ENCODE measurements around a stretch of chr4.

- RRBS, result no CpG with 5 or more reads among the region's 5 CpGs
Observed at GRCh38 chr4:10734716-10735122, 50.2 kb upstream of the CLNK start.

- RRBS, result no CpG with 5 or more reads among the region's 4 CpGs
Observed at GRCh38 chr4:11073688-11074113, 355.0 kb downstream of the HS3ST1 start.

- RRBS, result 33% methylated on average over 5 of the region's 47 CpGs
Observed at GRCh38 chr4:11368285-11368960, 60.3 kb downstream of the HS3ST1 start.

- RRBS, result no CpG with 5 or more reads among the region's 7 CpGs
Observed at GRCh38 chr4:11424768-11425480, 3.8 kb downstream of the HS3ST1 start.

- RRBS, result no CpG with 5 or more reads among the region's 5 CpGs
Observed at GRCh38 chr4:11722272-11722875, 293.7 kb upstream of the HS3ST1 start.

- RRBS, result no CpG with 5 or more reads among the region's 5 CpGs
Observed at GRCh38 chr4:11801840-11802321, 373.2 kb upstream of the HS3ST1 start.

- RRBS, result no CpG with 5 or more reads among the region's 17 CpGs
Observed at GRCh38 chr4:13298537-13299040, 185.6 kb downstream of the RAB28 start.

DNA sequence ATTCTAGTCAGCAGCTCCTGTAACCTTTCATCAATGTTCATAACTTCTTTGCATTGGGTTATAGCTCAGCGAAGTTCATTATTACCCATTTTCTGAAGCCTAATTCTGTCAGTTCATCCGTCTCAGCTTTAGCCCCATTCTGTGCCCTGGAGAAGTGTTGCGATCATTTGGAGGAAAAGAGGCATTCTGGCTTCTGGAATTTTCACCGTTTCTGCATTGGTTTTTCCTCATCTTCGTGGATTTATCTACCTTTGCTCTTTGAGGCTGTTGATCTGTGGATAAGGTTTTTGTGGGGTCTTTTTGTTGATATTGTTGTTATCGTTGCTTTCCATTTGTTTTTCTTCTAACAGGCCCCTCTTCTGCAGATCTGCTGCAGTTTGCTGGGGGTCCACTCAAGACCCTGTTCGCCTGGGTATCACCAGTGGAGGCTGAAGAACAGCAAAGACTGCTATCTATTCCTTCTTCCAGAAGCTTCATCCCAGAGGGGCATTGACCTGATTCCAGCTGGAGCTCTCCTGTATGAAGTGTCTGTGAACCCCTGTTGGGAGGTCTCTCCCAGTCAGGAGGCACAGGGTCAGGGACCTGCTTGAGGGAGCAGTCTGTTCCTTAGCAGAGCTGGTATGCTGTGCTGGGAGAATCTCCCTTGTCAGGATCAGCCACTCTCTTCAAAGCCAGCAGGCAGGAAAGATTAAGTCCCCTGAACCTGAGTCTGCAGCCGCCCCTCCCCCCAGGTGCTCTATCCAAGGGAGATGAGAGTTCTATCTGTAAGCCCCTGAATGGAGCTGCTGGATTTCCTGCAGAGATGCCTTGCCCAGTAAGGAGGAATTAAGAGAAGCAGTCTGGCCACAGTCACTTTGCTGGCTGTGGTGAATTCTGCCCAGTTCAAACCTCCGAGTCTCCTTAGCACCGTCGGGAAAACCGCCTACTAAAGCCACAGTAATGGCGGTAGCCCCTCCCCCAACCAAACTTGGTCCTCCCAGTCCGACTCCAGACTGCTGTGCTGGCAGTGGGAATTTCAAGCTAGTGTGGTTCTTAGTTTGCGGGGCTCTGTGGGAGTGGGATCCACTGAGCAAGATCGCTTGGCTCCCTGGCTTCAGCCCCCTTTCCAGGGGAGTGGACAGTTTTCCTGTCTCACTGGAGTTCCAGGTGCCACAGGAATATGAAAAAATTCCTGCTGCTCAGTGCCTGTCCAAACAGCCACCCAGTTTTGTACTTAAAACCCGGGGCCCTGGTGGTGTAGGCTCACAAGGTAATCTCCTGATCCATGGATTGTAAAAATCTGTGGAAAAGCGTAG lies 38.4 kb downstream of the RAB28 start:
- RRBS, result 99% methylated on average over 1 of the region's 18 CpGs

DNA sequence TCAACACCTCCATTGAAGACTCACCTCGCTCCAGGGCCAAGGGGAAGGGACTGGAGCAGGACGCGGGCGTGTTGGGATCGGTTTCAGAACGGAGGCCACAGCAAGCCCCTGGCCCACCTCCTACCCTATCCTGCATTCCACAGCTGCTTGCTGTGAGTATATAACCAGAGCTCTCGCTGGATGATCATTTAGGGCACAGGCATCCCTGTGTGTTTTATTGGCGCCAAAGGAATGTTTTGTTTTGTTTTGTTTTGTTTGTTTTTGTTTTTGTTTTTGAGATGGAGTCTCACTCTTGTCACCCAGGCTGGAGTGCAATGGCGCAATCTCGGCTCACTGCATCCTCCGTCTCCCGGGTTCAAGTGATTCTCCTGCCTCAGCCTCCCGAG lies 5.0 kb upstream of the NKX3-2 start:
- RRBS, result no CpG with 5 or more reads among the region's 13 CpGs

GRCh38 chr4:13599594-13600534 lies 27.7 kb downstream of the BOD1L1 start:
- RRBS, result no CpG with 5 or more reads among the region's 23 CpGs

DNA sequence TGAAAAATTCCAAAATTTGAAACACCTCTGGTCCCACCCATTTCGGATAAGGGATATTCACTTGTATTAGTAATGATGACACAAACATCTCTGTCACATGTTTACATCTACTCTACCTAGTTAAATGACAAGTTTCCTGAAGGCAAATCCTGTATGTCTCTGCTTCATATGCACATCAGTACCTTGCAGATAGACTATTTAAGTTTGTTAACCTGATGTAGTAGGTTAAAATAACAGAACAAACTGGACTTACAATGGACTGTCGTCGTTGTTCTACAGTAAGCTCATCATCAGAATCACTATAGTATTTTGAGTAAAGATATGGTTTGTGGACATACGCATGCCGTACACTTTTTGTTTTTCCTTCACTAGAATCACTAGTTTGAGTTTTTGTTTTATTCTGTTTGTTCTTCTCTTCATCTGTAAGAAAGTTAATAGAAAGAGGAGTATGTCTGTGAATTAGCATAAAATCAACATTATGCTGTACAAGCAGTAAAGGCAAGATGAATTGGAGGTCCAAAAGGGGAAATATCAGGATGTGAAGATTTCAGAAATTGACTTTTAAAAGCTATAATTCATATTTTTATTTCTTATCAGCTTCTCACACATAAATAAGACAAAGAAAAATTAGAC lies 16.7 kb downstream of the BOD1L1 start:
- RRBS, result no CpG with 5 or more reads among the region's 5 CpGs

GRCh38 chr4:13856161-13856421 lies 228.6 kb upstream of the BOD1L1 start:
- RRBS, result no CpG with 5 or more reads among the region's 1 CpG

DNA sequence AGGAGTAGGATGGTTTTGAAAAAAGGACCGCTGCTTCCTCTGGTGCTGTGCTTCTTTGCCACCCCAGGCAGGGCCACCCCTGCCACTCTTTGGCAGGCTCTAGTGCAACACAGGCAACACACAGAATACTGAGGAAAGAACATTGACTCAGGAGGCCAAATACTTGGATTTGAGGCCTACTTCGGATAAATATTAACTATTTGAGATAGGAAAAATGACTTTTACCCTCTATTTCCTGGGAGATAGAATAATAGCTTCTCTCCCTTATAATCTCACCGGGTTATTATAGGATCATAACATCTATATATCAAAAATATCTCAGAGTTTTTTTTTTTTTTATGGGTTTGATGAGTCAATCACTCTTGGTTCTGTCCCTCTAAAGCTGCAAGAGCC lies 229.0 kb upstream of the BOD1L1 start:
- RRBS, result no CpG with 5 or more reads among the region's 3 CpGs

DNA sequence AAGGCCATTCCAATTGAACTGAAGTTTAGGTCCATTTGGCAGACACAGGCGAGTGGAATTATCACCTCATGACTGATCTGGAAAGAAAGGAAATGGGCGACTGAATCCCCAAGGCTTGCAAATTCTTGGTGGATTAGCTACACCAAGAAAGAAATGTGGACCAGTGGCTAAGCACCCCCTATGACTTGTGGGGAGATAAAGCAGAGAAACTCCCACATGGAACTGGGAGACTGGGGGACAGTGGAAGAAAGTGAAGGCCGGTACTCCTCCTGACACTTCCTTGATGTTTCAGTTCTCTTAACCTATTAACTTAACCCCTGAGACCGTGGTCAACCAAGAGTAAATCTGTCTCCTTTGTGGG lies 402.9 kb upstream of the BOD1L1 start:
- RRBS, result no CpG with 5 or more reads among the region's 4 CpGs

GRCh38 chr4:14111662-14112356 lies 484.3 kb upstream of the BOD1L1 start:
- RRBS, result no CpG with 5 or more reads among the region's 7 CpGs

DNA sequence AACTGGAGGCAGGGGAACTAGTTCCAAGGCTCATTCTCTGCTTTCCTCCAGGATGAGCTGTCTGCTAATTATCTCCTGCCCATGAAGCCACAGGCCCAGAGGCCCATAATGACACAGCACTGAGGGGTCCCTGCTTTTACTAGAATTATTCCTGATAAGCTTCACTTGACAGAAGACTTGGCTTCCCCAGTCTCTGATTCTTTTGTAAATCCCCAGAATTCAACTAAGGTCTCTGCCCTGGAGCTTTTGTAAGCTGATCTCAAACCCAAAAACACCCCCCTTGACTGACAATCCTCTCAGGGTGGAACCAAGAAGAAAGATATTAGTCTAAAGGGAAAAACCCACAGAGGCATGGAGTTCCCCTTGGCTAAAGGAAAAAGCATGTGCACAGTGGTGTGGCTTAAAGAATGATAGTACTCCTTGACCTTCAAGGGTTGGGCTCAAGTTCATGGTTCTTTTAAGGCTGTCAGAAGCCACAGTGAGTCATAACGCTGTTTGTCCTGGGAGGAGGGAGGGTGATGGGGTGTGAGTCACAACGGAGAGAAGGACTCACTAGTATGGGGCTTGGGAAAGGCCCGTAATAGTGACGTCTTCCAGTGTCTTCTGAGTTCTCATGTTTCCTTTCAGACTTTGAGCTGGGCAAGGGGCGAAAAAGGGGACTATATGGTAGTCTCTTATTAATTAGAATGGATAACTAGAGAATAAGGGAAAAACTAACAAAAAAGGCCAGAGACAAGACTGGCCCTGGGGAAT lies 146.0 kb upstream of the CPEB2 start:
- RRBS, result no CpG with 5 or more reads among the region's 5 CpGs

DNA sequence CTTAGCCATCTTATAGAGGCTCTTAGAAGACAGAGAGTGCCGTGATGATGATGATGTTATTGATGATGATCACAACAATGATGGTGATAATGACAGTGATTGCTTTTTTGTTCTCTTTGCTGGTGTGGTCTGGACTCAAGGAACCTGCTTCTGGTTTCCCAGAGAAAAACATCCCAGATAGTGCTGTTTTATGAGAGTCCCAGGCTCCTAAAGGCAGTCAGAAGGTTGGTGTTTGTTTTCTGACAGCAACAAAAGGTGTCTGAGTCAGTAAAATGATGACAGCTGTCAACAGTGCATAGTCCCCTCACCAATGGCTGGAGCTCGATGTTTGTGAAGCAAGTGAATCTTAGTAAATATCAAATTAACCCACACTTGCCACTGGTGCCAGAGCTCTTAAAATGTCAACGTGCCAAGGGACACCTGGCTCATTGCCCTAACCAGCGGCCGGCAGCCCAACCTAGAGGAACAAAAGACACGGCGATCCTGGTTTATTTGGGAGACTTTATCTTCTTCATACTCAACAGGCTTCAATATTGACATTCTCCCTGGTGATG lies 143.3 kb downstream of the CPEB2 start:
- RRBS, result no CpG with 5 or more reads among the region's 7 CpGs

DNA sequence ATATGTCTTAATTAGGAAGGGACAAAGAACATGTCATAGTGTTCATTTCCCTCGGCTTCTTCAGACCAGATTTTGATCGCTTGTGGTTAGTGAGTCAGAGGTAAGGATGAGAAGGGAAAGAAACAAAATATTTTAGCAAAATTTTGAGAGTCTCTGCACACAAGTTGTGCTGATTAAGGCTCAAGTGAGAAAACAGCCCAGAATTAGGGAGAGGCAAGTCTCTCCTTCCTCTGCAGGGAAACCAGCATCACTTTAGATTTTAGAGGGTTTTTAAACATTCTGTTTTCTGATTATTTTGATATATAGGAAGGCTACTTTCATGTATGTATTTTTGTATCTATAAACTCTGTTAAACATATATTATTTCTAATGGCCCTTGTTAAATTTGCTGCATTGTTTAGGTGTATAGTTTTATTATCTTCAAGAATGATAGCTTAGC lies 58.8 kb upstream of the C1QTNF7 start:
- RRBS, result no CpG with 5 or more reads among the region's 2 CpGs

DNA sequence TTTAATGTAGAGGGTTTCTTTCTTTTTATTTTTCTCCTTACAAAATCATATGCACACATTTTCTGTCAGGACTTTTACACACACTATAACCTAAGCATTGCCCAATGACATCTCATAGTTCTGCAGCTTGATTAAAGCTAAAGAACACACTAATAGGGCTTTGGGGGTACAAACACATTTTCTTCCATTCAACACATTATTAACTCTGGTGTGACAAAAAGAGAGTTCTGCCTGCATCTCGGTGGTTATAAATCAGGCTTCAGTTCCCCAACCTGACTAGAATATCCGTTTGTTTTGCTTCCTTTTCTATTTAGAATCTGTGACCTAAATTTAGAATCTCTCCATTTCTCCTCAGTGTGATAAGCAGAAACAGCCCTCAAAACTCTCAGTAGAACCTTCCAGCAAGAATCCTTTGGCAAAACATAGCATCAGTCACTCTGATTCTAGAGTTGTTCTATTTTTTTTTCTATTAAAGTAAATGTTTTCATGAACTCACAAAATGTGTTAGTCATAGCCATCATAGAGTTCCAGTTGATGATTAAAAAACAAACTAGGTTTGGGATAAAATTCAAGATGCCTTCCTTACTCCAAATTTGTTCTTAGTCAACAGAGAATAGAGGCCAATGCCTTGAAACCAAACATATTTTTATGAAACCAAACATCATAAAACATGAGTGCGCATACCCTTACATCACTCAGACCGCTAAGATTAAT lies 13.3 kb upstream of the C1QTNF7 start:
- RRBS, result no CpG with 5 or more reads among the region's 4 CpGs

DNA sequence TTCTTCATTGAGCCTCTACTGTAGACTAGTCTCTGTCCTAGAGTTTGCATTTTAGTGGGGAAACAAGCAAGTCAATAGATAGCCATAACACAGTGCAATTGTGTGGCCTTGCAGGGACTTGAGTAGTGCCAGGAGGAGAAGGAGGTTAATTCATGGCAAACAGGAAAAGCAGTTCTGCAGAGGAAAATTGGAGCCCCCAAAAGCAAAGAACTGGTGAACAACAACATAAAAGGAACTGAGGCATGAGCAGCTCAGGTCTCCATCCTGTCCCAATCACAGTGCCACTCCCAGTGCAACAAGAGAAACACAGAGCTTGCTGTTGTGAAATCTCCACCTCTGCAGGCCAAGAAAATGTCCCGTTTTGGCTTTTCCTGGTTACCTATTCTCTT lies 644 bp downstream of the C1QTNF7 start:
- RRBS, result no CpG with 5 or more reads among the region's 1 CpG

Measured in AG10803 (cell line).